Temporal lobe (tissue), 2 donors: ENCODE results near the gene SOX6.

DNA sequence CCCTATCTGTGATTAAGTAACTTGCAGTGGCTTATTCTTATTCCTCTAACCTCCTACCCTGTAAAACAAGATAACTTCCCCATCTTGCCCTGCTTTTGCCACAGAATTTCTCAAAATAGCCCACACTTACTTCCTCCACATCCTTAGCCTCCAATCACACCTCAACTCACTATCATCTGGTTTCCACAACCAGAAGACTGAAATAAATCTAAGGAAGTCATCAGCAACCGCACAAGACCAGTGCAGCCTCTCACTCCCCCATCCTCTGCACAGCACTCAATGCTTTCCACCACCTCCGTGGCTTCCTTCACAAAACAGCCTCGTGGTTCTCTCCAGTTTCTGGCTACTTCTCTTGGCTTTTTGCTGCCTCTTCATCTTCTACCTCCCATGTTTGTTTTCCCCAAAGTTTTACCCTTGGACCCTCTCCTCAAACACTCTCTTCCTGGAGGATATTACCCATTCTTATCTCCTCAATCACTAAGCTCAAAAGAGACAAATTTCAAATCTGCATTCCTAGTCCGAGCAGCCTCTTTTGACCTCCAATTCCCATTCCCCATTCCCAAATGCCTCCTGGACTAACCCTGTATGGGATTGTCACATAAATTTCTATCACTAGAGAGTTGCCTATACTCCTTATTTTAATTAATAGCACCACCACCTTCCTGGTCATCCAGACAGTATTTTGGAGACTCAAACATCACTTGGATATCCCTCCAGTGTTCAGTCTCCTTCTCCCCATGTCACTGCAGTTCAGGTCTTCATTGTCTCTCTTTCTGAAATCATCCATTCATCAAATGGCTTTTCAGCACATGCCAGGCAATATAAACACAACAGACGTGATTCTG, 87.5 kb downstream of the RRAS2 start:
- RAMPAGE, long total RNA, result no peak

DNA sequence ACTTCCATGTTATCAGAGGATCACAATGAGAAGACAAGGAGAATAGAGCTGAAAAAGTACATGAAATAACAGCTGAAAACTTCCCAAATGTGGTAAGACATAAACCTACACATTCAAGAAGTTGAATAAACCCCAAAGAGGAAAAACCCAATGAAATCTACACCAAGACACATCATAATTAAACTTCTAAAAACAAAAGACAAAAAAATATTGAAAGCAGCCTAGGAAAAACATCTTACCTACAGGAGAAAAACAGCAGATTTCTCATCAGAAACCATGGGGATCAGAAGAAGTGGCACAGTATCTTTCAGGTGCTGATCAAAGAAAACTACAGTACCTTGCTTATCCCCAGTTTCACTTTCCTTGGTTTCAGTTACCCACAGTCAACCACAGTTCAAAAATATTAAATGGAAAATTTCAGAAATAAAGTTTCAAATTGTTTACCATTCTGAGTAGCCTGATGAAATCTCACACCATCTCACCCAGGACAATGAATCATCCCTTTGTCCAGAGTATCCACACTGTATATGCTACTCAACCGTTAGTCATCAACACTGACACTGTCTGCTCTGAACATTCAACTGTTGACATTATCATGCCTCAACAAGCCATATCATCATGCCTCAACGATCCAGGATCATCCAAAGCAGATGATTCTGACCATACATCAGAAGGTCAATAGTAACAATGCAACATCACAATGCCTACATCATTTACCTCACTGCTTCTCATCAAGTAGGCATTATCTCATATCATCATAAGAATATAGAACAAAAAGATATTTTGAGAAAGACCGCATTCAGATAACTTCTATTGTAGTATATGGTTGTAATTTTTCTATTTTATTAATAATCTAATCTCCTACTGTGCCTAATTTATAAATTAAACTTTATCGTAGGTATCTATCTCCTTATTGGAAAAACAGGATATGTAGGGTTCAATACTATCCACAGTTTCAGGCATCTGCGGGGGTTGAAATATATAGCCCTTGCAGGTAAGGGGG, 21.9 kb downstream of the RRAS2 start:
- RAMPAGE, long total RNA, result no peak

GRCh38 chr11:14340529-14341445, 18.2 kb downstream of the RRAS2 start:
- RAMPAGE, long total RNA, result no peak

GRCh38 chr11:14345401-14345731, 13.6 kb downstream of the RRAS2 start:
- RAMPAGE, long total RNA, result no peak

- RAMPAGE, long total RNA, result no peak
Measured at GRCh38 chr11:14350281-14350812, 8.6 kb downstream of the RRAS2 start.

DNA sequence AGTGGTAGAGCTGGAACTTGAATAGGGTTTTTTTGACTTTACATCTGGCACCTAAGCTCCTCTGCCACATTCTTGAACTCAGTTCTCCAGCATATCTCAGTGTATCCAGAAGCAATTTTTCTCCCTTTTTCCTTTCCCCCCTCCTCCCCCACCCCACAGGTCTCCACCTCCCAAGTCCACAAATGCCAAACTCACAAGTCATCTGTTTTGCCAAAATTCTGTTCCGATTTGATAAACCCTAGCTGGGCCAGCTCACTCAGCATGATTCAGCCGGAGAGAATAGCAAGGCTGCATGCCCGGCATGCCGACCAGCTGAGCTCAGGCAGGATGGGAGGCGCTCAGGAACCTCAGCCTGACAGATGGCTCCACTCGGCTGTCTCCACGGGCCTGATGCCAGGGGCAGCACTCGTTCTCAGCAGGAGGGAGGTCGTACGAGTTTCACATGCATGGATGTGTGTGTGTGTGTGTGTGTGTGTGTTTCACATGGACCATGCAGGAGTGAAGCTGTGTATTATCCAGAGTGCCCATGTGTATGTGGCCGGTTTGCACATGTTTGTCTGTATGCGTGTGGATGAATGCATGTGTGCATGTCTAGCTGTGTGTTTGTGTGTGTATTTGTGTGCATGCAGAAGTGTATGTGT, 63.4 kb upstream of the RRAS2 start:
- RAMPAGE, long total RNA, result no peak

- RAMPAGE, long total RNA, result no peak
Measured at GRCh38 chr11:14455544-14456213, 43.9 kb downstream of the COPB1 start.

GRCh38 chr11:14509025-14509502, 9.5 kb upstream of the COPB1 start:
- RAMPAGE, long total RNA, result no peak

GRCh38 chr11:14625384-14626362, 17.9 kb upstream of the PDE3B start:
- RAMPAGE, long total RNA, result no peak

- RAMPAGE, long total RNA, result no peak
Measured at GRCh38 chr11:14644532-14645266, 1.1 kb downstream of the PDE3B start.

DNA sequence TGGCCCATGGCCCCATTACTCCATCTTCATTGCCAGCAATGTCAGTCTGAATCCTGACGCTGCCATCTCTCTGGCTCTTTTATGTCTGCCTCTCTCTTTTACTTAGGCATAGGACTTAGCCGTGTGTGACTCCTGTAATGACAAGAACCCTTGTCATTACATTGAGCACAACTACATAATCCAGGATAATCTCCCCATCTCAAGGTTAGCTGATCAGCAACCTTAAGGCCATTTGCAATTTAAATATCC, 78.7 kb downstream of the CYP2R1 start:
- RAMPAGE, long total RNA, result no peak

GRCh38 chr11:16239073-16239596, 117.2 kb downstream of the SOX6 start:
- RAMPAGE, long total RNA, result no peak

- RAMPAGE, long total RNA, result no peak
Measured at GRCh38 chr11:16356112-16356595, at the start of gene SOX6. Gene SOX6, minus strand, starts transcription at chr11:16356546.

DNA sequence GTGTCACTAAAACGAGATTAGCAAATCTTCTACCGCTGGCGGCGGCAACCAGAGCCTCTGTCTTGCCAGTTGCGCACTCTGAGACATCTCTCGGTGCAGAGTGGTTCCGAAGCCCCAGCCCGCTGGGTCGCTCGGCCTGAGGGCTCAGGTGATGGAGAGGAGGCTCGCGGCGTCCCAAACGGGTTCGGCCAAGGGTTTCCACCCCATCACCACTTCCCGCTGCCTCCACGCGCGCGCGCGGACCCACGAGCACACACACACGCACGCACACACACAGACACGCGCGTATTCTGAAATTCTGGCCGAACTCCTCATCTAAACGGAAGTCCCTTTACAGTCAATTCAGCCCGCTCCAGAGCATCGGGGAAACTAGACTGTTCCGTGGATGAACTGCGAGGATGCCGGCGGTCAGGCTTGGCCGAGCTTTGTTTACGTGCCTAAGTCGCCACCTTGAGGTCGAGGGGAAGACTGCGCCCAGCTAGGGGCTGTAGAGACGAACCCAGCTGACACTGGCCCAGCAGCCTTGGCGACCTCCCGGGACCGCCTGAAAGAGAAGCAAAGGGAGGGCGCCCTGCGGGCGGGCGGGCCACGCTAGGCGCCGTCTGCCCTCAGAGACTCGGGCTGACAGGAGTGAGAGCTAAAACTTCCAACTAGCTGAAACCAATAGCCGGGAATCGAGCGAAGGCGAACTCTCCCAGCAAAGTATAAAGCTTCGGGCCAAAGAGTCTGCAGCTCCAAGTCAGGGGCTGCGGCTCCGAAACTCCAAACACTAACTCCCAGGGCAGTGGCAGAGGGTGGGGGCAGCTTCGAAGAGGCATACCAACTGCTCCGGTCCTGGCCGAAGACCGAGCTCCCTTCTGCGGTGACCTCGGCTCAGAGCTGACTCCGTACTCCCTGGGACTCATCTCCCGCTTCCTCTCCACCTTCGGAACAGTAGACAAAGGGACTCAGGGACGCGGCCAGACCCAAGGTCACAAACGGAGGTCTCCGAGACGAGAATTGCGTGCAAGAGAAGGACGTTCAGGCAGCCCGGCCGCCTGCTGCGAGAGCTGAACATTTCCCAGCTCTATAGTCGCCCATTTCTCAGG, 124.7 kb upstream of the C11orf58 start:
- RAMPAGE, long total RNA, result no peak

DNA sequence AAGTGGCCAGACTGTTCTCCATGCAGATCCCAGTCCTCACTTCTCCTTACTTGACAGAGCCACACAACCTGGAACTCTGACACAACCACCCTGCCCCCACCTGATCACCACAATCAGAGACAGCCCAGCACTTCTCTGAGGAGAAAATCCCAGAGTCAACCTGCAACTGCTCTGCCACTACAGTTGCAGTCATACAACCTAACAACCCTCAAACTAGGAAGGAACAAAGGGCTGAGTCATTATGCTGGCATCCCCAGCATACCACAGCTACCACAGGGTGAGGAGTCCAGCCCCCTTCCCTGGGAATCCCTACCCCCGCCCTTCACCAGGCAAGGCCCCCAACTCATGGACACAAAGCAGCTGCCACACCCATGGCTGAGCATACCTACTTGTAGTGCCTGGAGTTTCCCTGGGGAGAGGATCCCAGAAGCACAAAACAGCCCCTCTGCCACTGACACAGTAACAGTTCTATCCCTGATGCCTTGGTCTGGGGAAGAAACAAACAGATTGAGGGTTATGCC, 68.6 kb upstream of the C11orf58 start:
- RAMPAGE, long total RNA, result no peak

DNA sequence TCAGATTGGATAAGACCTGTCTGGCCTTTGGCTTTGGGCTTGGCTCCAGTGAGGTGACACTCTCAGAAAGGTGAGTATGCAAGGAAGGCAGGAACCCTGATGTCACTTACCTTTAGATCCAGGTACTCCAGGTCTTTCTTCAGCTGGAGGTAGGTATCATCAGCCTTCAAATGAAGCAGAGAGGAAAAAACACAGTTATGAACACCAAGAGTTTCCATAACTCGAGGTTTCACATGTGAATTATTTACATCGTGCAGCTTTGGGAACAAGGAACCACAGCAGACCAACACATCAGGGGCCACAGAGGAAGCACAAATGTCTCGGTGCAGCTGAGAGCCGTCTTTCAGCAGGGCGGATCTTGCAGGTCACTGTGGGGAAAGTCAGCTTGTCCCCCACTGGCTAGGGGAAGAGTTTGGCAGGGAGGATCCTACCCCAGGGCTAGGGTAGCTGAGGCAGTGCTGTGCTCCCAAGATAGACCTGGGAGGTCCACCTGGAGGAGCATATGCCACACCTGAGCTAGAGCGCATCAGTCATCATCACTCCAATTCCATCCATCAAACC, 74.6 kb downstream of the C11orf58 start:
- RAMPAGE, long total RNA, result no peak

DNA sequence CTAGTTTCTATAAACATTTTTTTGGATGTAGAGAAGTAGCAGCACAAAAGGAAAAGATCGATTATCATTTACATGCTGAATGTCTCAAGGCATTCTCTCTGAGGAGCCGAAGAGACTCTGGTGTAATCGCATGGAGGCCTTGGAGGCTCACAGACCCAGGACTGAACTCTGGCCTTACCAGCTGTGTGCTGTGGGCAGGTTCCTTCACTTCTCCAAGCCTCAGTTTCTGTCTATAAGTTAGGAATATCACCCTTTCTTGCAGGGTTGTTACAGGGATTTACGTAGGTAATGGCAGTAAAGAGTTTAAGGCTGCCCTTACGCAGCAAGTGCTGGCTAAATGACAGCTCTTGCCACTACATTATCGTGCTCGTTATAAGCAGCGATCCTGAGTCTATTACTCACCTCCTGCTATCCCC, 87.3 kb downstream of the C11orf58 start:
- RAMPAGE, long total RNA, result no peak

GRCh38 chr11:16986039-16986717, 28.0 kb downstream of the PLEKHA7 start:
- RAMPAGE, long total RNA, result no peak

GRCh38 chr11:16994218-16995217, 19.7 kb downstream of the PLEKHA7 start:
- RAMPAGE, long total RNA, result no peak

- RAMPAGE, long total RNA, result no peak
Measured at GRCh38 chr11:17014972-17015332, 738 bp upstream of the PLEKHA7 start.